ENCODE measurements around a stretch of chr2.

DNA sequence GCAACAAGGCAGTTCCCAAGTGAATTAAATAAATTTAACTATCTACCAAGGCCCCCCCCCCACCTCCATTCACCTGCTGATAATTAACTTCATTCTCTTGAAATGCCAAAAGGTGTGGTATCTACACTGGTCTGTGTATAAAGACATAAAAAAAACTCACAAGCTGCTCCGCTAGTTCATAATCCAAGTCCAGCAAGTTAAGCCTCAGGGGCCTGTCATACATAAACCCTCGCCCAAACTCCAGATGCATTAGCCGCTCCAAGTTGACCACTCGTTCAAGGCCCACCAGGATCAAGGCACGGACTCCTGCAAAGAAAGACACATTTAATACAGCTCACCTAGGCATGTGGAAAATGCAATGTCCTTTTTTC is 50.9 kb downstream of the COL6A3 start:
- PRO-cap, 3 experiments: no peak in any of the 3 experiments
- RAMPAGE, long total RNA: no peak

DNA sequence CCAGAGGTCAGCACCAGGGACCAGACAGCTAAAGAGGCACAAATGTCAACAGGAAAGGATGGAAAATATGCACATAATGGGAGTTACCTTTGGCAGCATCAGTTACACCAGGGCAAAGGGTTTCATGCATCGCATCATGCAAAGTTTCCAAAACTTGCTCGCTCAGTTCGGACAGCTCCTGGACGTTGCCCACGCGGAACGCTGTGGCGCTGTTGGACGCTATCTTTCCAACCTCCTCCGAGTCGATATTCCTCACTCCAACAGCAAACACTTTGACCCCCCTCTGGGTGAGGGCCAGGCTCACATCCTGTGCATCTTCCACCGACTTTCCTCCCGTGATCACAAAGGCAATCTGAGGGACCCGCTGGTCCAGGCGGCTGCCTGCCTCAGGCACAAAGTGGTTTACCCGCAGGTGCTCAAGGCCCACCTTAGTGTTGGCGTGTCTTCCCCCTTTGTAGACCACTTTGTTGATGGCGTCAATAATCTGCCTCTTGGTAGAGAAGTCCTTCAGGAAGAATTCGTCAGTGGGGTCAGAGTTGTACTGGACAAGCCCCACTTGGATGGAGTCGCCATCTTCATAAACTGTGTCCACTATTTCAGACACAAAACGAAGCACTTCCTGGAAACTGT is 47.2 kb downstream of the COL6A3 start:
- PRO-cap, 3 experiments: no peak in any of the 3 experiments
- RAMPAGE, long total RNA: no peak

DNA sequence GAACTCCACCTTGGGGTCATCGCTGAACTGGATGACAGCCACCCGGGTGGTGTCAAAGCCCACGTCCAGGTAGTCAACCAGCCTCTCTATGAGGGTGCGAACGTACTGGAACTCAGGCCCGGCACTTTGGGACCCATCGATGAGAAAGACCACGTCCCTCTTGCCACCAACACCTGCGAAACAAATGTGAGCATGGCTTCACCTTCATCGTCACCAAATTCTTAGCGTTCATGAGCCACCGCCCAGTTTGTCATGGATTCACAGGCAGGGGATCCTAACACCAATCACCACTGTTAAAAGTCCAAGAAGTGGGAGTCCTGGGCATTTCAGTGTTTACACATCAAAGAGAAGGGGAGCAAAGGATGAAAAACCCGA is 41.8 kb downstream of the COL6A3 start:
- PRO-cap, 3 experiments: no peak in any of the 3 experiments
- RAMPAGE, long total RNA: no peak

GRCh38 chr2:237412982-237413933 is 706 bp downstream of the COL6A3 start:
- PRO-cap, 3 experiments: no peak in any of the 3 experiments
- RAMPAGE, long total RNA: no peak

- PRO-cap, 3 experiments: no peak in any of the 3 experiments
- RAMPAGE, long total RNA: no peak
Measured at GRCh38 chr2:237485055-237485776, 1.8 kb upstream of the MLPH start.

GRCh38 chr2:237488246-237488642 is 1.2 kb downstream of the MLPH start:
- PRO-cap, 3 experiments: no peak in any of the 3 experiments
- RAMPAGE, long total RNA: no peak

DNA sequence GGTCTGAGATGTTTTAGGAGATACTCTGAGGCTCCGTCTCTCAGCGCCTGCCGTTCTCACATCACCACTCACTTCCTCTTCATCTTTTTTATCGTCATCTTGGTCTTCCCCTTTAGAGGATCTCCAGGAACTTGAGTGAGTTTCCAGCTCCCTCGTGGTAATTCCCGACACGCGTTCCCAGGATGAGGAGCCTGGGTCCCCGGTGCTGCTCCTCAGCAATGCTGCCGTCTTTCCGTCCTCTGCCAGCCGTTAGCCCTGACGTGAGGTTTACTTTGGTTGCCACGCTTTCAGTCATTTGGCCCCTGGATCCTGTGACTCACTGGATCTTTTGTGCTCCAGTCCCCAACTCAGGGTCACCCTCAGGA is 16.2 kb downstream of the MLPH start:
- PRO-cap, 3 experiments: no peak in any of the 3 experiments
- RAMPAGE, long total RNA: no peak

GRCh38 chr2:237576996-237577678 is 10.8 kb downstream of the PRLH start:
- PRO-cap, 3 experiments: no peak in any of the 3 experiments
- RAMPAGE, long total RNA: no peak

- PRO-cap, 3 experiments: no peak in any of the 3 experiments
- RAMPAGE, long total RNA: no peak
Measured at GRCh38 chr2:237656744-237657126, 29.3 kb downstream of the LRRFIP1 start.

GRCh38 chr2:237694251-237694964 is 67.0 kb downstream of the LRRFIP1 start:
- PRO-cap, 3 experiments: no peak in any of the 3 experiments
- RAMPAGE, long total RNA: no peak

- PRO-cap, 3 experiments: no peak in any of the 3 experiments
- RAMPAGE, long total RNA: no peak
Measured at GRCh38 chr2:237732085-237732597, 66.4 kb upstream of the RBM44 start.

DNA sequence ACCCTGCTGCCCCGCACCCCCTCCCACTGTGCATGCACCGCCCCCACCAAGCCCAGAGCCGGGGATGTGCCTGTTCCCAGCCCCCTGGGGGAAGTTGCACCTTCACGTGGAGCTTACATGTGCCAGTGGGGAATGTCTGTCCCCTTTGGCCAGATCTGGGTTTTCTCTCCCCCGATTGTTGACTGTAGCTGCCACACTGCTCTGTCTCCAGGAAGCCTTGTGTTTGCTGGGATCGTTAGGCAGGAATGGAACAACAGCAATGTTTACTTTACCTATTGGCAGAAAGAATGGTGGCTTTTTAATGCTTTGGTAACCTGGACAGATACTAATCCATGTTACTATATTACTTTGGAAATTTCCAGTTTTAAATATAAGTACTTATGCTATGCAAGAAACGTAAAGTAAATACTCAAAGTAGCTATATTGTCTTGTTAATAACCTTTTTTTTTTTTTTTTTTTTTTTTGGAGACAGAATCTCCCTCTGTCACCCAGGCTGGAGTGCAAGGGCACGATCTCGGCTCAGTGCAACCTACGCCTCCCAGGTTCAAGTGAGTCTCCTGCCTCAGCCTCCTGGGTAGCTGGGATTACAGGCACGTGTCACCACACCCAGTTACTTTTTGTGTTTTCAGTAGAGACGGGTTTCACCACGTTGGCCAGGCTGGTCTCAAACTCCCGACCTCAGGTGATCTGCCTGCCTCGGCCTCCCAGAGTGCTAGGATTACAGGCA is 64.6 kb upstream of the RBM44 start:
- PRO-cap, 3 experiments: no peak in any of the 3 experiments
- RAMPAGE, long total RNA: no peak

GRCh38 chr2:237861935-237862609 is 2.6 kb downstream of the RAMP1 start:
- PRO-cap, 3 experiments: no peak in any of the 3 experiments
- RAMPAGE, long total RNA: no peak

DNA sequence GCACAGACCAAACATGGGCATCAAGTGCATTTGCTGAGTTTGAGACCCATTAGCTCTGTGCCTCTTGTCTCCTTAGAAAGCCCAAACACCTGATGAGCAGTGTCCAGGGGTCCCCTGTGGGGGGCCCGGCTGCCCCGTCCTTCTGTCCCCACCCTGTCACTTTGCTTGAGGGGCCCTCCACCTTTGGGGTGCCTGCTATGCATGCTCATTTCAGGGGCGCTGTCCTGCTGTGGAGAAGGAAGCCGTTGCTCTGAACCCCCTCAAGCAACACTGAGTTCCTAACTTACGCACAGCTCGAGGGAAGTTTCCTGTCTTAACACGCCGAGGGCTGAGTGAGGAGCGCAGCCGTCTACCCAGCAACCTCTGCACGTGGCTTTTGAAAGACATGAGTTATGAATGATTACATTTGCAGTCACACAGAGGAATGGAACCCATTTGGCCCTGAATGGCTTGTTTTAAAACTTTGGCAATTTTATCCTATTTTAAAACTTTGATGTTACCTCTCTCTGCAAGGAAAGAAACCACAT is 13.9 kb downstream of the RAMP1 start:
- PRO-cap, 3 experiments: no peak in any of the 3 experiments
- RAMPAGE, long total RNA: no peak

GRCh38 chr2:237881505-237882051 is 22.2 kb downstream of the RAMP1 start:
- PRO-cap, 3 experiments: no peak in any of the 3 experiments
- RAMPAGE, long total RNA: no peak

GRCh38 chr2:237885847-237886420 is 26.5 kb downstream of the RAMP1 start:
- PRO-cap, 3 experiments: no peak in any of the 3 experiments
- RAMPAGE, long total RNA: no peak

- PRO-cap, 3 experiments: no peak in any of the 3 experiments
- RAMPAGE, long total RNA: no peak
Measured at GRCh38 chr2:237899343-237899798, 39.9 kb downstream of the RAMP1 start.

DNA sequence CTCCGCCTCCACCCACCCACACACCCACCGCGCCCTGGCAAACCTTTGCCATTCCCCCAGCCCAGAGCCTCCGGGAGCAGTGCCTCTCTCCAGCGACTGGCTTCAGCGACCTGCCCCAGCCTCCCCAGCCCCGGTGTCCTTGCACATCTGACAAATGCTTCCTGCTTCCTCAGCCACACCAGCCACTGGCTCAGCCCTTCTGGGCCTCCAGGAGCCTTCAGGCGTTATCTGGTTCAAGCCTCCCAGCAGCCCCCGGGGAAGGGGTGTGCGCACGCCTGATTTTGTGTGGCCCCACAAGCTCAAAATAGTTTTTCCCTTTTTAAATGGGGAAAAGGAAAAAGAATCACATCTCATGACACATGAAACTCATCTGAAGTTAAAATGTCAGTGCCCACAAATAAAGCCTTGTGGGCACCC is 14.3 kb downstream of the ESPNL start:
- PRO-cap, 3 experiments: no peak in any of the 3 experiments
- RAMPAGE, long total RNA: no peak

DNA sequence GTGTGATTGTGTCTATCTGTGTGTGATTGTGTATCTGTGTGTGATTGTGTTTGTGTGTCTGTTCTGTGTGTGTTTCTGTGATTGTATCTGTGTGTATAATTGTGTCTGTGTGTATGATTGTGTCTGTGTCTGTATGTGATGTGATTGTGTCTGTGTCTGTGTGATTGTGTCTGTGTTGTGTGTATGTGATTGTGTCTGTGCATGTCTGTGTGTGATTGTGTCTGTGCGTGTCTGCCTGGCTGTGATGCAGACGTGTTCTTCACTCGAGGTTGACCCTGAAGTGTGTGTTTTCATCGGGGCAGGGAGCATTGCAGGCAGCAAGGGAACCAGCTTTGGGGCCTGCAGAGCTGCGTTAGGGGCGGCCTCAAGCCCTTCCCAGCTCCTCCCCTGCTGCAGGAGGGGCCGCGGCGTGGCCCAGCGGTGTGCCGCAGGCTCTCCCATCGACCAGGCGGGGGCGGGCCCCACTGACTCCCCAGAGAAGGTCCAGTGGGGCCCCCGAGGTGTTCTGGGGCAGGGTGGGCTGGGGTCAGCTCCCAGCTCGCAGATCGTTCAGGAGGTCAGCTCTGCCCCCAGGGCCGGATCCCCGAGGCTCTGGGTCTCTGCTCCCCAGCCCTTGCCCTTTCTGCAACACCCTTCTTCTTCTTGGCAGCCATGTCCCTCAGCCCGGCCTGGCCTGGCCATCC is 11.4 kb upstream of the KLHL30 start:
- PRO-cap, 3 experiments: no peak in any of the 3 experiments
- RAMPAGE, long total RNA: no peak

- PRO-cap, 3 experiments: peak in 1 of 3 experiments; most common minus-strand start chr2:238169460 (in 1)
- RAMPAGE, long total RNA: no peak
Measured at GRCh38 chr2:238169245-238169703, 10.5 kb downstream of the ERFE start.

Measured in cerebellum (tissue), 5 donors.